Temporal lobe (tissue), 2 donors: Measurements from ENCODE around the genes SCGN, H1-1, H3C1, H2AC4 and H2BC5.

- RAMPAGE, long total RNA, result start-site peak on the plus strand at chr6:25652218-25652248, 291 and 142 reads in 2 replicates
Observed at GRCh38 chr6:25651712-25652777, at the start of gene SCGN. TSS of gene SCGN (plus strand) at chr6:25652215.

DNA sequence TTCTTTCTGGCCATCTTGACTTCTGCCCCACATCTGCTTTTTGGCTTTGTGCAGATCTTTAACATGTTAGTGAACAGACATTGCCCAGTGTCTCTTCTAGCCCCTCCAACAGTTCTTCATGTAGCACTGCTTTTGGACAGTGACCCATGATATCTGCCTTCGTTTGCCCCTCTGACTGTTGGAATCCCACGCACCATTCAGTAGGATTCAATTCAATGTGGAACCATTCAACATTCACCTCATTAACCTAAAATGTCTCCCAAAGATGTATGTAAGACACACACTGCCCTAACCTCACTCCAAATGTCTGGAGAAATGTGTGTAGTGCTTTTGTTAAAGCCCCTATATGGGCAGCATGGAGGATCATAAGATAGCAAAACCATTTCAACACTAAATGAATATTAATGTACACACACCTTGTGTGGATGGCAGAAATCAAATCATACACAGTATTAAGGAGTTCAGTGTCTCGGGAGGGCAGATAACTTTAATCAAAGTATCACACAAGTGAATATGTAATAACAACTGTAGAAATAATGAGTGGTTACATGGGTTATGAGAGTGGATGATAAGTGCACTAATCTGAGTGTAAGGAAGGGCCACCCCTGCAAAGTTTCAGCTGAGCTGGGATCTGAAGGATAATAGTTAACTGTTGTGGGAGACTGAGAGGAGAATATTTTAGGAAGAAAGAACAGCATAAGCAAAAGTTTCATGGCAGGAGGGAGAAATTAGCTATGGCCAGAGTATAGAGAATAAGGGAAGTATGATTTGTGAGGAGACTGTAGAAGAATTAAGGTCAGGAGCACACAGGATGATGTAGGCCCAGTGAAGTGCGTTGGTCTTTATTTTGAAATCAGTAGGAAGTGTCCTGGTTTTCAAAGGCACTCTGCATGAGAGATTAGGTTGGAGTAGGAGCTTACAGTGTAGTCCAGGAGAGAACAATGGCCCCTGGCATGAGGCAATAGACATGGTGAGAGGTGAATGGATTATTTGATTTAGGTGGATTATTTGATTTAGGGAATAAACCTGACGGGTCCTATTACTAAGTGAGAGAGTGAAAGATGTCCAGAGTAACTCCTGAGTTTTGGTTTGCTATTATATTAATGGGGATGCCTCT lies 25.6 kb downstream of the SLC17A4 start:
- RAMPAGE, long total RNA, result no peak

DNA sequence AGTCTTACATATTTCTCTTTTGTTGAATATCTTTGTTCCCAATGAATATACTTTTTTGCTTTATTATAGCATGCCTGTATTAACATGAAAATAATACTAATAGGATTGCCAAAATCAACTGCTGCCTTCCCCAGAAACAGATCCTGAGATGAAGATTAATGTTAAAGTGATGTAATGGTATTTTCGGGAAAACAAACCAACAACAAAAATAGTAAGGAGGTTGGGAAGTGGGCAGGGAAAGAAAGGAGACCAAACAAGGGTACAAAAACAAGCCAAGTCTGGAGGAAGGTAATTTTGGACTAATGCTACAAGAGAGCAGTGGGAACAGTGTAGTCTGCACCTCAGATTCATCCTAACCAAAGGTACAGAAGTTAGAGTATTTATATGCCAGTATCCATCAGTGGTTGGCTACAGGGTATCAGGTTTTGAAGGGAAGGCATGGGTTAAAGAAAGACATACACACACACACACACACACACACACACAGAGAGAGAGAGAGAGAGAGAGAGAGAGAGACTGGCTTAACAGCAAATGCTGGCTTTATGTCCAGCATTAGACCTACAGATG lies 3.6 kb upstream of the SLC17A1 start:
- RAMPAGE, long total RNA, result no peak

GRCh38 chr6:25903532-25903888 lies 27.0 kb downstream of the SLC17A2 start:
- RAMPAGE, long total RNA, result no peak

GRCh38 chr6:25928536-25929489 lies 1.7 kb downstream of the SLC17A2 start:
- RAMPAGE, long total RNA, result no peak

GRCh38 chr6:25962945-25964081 lies 711 bp downstream of the TRIM38 start:
- RAMPAGE, long total RNA, result no peak

- RAMPAGE, long total RNA, result start-site peak on the minus strand at chr6:26017761-26017833, 242 and 10 reads in 2 replicates
Observed at GRCh38 chr6:26017214-26018190, at the start of gene H1-1. TSS of gene H1-1 (minus strand) at chr6:26017787.

DNA sequence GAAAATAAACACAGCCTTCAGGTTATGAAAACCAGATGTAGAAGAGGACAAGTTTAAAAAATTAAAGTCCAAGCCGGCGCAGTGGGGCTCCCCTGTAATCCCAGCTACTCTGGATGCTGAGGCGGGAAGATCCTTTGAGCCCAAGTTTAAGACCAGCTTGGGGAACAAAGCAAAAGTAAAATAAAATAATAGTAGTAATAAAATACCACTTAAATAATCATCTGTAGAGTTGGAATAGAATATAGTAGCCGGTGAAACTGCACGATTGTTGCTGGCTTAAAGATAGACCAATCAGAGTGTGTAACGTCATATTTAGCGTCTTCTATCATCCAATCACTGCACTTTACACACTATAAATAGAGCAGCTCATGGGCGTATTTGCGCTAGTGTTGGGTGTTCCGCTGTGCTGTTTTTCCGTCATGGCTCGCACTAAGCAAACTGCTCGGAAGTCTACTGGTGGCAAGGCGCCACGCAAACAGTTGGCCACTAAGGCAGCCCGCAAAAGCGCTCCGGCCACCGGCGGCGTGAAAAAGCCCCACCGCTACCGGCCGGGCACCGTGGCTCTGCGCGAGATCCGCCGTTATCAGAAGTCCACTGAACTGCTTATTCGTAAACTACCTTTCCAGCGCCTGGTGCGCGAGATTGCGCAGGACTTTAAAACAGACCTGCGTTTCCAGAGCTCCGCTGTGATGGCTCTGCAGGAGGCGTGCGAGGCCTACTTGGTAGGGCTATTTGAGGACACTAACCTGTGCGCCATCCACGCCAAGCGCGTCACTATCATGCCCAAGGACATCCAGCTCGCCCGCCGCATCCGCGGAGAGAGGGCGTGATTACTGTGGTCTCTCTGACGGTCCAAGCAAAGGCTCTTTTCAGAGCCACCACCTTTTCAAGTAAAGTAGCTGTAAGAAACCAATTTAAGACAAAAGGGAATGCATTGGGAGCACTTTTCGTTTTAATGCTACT lies at the start of gene H3C1:
Gene H3C1 (plus strand): TSS at position 381 of the 963 bp plus-strand sequence.
- RAMPAGE, long total RNA, result no peak

- RAMPAGE, long total RNA, result no peak
Observed at GRCh38 chr6:26026060-26026627, 939 bp downstream of the H4C2 start.

DNA sequence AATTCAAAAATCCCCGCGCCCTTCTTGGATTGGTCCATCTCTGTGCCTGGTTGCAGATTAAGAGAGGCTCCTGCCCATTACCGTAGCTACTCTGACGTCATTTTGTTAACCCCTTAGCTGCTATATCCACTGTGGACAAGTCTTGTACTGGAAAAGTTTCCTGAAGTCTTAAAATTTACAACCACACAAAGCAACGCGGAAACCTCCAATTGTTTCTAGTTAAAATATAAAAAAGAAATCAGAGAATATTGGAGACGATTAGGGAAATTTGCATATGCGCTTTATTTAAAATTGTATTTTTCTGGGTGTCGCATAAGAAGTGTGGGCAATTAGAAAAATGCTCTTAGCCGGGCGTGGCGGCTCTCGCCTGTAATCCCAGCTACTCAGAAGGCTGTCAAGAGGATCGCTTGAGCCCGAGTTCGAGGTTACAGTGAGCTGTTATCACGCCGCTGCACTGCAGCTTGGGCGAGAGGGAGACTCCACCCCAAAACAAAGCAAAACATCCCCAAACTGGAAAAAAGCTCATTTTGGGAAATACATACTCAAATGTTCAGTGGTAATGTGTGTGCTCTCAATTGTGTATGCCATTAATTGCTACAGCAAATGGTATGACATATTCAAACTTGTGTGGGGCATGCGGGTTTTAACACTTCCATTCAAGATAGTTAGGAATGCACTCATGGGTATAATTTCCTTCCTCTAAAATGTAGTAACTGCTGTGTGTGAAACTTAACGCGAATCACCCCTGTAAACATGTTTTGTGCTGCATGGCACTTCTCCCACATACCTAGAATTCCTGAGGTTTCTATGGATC lies 471 bp upstream of the H3C2 start:
- RAMPAGE, long total RNA, result no peak

DNA sequence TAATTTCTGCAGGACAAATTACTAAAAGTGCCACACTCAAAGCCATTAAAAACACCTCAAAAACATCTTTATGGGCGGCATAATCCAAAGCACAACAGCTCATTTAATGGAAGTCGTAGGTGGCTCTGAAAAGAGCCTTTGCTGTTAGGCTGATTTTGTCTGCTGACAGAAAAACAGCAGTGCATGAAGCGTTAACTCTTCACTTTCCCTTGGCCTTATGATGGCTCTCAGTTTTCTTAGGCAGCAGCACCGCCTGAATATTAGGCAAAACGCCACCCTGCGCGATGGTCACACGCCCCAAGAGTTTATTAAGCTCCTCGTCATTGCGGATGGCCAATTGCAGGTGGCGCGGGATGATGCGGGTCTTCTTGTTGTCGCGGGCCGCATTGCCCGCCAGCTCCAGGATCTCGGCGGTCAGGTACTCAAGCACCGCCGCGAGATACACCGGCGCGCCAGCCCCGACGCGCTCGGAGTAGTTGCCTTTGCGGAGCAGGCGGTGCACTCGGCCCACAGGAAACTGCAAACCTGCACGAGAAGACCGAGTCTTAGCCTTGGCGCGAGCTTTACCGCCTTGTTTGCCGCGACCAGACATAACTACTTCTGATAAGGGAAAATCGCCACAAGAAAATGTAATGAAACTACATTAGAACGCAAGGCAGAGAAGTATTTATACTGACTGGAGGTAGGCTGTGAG lies at the start of gene H2AC4:
Gene H2AC4 (minus strand): TSS at position 642 of the 694 bp plus-strand sequence.
- RAMPAGE, long total RNA, result no peak

GRCh38 chr6:26033671-26034507 lies 471 bp upstream of the H2AC4 start:
- RAMPAGE, long total RNA, result no peak

- RAMPAGE, long total RNA, result no peak
Observed at GRCh38 chr6:26054387-26054855, 1.8 kb downstream of the H1-2 start.

GRCh38 chr6:26056163-26056331 lies 223 bp downstream of the H1-2 start:
- RAMPAGE, long total RNA, result no peak

- RAMPAGE, long total RNA, result no peak
Observed at GRCh38 chr6:26090627-26091324, 3.5 kb downstream of the HFE start.

DNA sequence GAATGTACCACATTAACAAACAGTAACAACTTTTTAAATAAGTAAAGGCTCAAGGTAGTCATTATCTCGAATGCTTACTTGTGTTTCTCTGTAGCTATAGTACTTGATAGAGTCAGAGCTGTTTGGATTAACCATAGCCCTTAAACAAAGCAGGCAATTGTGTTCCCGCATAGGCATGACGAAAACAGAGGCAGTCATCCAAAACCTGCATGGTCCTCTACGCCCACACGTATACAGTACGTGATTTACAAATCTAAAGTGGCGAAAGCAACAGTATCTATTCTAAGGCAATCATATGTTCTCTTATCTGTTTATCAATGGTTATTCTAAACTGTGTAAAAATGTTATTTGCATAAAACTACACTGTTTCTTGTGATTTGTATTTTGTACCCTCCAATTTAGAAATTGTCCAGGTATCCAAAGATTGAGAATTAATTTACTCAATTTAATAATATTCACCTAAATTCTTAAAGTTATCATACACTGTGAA lies 4.7 kb downstream of the H2BC4 start:
- RAMPAGE, long total RNA, result no peak

- RAMPAGE, long total RNA, result no peak
Observed at GRCh38 chr6:26120762-26121993, 2.5 kb downstream of the H2BC4 start.

GRCh38 chr6:26131619-26132718 lies 8.0 kb downstream of the H2AC6 start:
- RAMPAGE, long total RNA, result no peak

DNA sequence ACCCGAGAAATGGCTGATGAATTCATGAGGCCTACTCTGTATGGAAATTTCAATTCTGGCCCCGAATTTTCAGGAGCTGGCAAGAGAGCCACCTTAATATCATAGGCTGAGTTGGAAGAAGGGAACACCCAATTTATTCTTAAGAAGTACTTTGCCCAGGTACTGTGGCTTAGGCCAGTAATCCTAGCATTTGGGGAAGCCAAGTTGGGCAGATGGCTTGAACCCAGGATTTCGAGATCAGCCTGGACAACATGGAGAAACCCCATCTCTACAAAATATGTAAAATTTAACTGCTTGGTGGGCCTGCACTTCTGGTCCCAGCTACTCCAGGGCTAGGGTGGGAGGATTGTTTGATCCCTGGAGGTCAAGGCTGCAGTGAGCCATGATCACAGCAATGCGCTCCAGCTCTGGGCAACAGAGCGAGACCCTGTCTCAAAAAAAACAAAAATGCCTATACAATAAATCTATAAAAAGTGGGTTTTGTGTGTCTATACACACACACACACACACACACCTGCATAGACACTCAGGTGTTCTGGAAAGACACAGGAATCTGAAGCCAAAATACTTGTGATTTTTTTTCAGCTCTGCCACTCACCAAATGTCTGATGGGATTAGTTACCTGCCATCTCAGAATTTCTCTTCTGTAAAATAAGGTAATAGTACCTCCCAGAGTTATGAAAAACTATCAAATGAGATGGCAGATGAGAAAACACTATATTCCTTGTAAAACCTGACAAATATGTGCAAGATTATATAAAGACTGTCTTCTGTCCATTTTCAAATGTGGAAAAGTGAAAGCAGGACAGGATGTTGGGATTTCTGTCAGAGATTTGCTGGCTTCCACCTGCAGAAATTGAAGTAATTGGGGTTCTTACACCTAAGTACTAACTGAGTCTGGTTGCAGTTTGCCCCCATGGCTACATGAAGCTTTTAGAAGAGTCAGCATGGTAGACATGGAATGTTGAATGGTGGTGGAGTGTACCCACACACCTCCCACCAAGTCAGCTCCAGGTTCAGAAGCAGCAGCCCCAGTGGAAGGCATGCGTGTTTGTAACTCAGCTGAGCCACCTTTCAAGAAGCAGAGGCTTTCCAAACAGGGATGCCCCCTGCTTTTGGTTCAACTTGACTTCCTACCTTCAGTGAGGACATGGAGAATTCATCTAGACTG lies 15.8 kb downstream of the H2AC6 start:
- RAMPAGE, long total RNA, result no peak

GRCh38 chr6:26158016-26158595 lies at the start of gene H2BC5:
TSS of gene H2BC5 (plus strand) at chr6:26158122.
- RAMPAGE, long total RNA, result no peak